Body of pancreas (tissue), 2 donors: ENCODE measurements around a stretch of chr5.

DNA sequence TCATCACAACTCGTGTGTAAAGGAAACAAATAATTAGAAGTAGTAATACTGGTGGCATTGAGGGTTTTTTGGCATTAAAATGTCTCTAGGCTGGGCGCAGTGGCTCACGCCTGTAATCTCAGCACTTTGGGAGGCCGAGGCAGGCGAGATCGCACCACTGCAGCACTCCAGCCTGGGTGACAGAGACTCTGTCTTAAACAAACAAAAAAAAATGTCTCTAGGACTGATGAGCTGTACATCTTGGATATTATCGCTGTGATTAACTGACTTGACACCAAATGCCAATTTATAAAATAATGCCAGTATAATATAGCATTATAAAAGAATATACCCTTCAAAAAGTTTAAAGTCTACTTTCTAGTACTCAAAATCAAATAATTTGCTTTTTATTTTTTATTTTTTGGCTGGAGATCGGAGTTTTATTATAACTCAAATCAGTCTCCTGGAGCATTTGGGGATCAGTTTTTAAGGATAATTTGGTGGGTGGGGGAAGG is 7.7 kb upstream of the NIPBL start:
- PRO-cap: no peak
- RAMPAGE, long total RNA, 2 experiments: no peak in any of the 2 experiments

DNA sequence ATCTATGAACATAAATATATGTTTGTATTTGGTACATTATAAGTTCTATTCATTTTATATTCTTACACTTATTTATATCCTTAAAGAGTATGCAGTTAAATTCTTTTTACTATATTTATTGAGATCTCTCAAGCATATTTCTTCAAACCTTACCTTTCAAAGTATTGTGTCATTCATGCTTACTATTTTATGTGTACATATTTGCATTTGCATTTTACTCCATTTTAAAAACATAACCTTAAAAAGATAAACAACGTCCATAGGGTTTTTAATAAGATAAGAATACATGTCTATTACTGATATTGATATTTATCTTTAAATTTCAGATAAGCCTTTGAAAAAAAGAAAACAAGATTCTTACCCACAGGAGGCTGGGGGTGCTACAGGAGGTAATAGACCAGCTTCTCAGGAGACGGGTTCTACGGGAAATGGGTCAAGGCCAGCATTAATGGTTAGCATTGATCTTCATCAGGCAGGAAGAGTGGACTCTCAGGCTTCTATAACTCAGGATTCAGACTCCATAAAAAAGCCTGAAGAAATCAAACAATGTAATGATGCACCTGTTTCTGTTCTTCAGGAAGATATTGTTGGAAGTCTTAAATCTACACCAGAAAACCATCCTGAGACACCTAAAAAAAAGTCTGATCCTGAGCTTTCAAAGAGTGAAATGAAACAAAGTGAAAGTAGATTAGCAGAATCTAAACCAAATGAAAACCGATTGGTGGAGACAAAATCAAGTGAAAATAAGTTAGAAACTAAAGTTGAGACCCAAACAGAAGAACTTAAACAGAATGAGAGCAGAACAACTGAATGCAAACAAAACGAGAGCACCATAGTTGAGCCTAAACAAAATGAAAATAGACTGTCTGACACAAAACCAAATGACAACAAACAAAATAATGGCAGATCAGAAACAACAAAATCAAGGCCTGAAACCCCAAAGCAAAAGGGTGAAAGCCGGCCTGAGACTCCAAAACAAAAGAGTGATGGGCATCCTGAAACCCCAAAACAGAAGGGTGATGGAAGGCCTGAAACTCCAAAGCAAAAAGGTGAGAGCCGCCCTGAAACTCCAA is 108.1 kb downstream of the NIPBL start:
- PRO-cap: no peak
- RAMPAGE, long total RNA, 2 experiments: start-site peak on the plus strand in 1 of 2 experiments, centred at position 769 of the sequence, 38 reads per replicate

DNA sequence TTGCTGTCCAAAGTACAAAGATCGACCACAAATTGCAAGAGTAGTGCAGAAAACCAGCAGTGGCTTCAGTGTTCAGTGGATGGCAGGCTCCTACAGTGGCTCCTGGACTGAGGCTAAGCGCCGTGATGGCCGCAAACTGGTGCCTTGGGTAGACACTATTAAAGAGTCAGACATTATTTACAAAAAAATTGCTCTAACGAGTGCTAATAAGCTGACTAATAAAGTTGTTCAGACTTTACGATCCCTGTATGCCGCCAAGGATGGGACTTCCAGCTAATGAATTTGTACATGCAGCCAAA is 184.6 kb downstream of the CPLANE1 start:
- PRO-cap: no peak
- RAMPAGE, long total RNA, 2 experiments: no peak in any of the 2 experiments

- PRO-cap: no peak
- RAMPAGE, long total RNA, 2 experiments: no peak in any of the 2 experiments
These were observed 21.8 kb downstream of the CPLANE1 start for GRCh38 chr5:37227196-37227858.

DNA sequence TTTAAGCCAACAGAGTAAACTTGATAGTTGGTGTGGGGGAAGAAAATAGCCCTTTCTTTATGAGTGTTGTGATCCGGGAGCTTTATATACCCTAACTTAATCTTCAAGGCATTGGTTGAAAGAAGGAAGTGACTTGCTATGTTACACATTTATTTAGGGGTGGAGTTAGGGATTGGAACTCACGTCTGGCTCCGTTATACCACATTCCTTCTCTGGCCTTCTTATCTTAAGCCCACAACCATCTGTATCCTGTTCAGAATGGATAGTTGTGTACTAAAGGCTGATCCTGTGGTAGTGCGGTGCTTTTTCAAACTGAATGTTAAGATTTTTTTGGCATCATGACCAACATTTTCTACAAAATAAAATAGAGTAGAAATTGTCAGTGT is 174.0 kb downstream of the WDR70 start:
- PRO-cap: no peak
- RAMPAGE, long total RNA, 2 experiments: no peak in any of the 2 experiments

GRCh38 chr5:37689819-37690515 is 149.9 kb downstream of the GDNF start:
- PRO-cap: no peak
- RAMPAGE, long total RNA, 2 experiments: no peak in any of the 2 experiments

- PRO-cap: no peak
- RAMPAGE, long total RNA, 2 experiments: no peak in any of the 2 experiments
These were observed 6.0 kb downstream of the GDNF start for GRCh38 chr5:37833802-37834368.

DNA sequence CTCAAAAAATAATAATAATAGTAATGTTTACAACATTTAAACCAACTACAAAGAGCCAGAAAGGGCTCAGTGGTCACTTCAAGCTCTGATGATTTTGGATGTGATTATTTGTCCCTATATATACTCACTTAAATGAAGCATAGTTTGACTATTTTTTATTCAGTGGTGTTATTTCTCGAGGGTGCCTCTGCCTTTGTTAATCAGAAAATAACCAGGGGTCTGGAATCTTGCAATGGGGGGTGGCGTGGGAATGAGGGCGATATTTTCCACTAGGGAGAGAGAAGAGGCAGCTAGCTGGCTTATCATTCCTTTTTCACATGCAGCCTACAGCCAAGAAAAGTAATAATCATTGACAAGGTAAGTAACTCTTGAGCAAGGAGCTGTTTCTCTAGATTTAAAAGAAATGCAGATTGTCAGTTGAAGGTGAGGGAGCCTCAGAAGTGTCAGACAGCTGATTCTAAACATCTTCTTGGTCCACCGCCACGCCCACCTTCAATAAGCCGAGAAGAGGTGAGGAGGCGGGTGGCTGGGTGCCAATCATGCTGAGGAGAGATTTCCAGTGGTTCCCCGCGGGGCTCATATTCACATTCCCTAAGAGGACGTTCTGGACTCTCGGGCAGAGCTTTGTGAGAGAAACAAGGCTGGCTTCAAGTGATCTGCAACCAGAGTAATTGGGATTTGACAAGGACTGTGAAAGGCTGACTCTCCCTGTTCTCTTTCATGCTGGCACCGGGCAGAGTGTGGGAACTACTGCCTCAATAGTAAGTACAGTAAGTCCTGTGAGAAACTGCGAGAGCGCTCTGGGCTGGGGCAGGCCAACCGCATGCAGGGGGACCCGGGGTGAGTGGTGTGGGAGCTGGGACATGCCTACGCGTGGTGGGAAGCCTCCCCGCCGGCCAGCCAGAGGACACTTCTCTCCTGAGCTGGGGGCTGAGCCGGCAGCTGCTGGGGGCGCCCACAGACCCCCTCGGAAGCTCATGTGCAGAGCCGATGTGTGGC is 111.2 kb downstream of the LIFR start:
- PRO-cap: no peak
- RAMPAGE, long total RNA, 2 experiments: start-site peak on the plus strand in 1 of 2 experiments, centred at position 617 of the sequence, 86 reads per replicate

DNA sequence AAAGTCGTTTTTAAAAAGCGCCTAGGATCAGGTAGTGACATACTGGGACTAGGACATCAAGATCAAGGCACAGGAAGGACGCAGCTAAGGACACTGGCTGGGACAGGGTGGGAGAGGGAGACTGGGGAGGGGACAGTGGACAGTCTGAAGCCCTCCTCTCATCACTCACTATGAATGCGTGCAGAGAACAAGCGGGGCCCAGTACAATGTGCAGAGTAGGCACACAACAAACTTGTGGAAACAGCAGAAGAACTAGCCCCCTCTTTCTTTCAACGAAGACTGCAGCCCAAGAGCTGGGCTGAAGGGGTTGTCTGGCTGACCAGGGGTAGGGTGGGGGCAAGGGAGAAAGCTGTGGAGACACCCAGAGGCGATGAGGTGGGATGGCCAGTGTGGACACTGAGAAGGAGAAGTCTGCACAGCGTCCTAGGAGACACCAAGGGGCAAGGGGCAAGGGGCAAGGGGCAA is 62.4 kb downstream of the LIFR start:
- PRO-cap: no peak
- RAMPAGE, long total RNA, 2 experiments: no peak in any of the 2 experiments

- PRO-cap: no peak
- RAMPAGE, long total RNA, 2 experiments: no peak in any of the 2 experiments
These were observed 8.1 kb downstream of the LIFR start for GRCh38 chr5:38548329-38548861.

DNA sequence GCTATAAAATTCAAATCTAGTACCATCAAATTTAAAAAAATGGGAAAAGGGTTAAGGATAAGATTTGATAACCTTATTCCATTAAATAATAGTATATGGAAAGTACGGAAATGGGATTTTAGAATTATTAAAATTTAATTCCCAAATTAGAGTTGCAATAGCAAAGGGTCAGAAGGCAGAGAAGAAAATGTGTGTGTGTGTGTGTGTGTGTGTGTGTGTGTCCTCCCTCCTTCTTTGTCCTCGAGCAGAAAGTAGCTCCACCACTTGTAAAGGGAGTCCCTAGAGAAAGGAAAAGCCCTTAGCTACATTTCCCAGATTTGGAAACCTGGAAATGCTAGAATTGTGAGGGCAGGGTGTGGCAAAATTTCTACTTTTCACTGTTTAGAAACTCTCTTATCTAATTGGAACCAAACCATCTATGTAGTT is 33.1 kb upstream of the LIFR start:
- PRO-cap: no peak
- RAMPAGE, long total RNA, 2 experiments: no peak in any of the 2 experiments

DNA sequence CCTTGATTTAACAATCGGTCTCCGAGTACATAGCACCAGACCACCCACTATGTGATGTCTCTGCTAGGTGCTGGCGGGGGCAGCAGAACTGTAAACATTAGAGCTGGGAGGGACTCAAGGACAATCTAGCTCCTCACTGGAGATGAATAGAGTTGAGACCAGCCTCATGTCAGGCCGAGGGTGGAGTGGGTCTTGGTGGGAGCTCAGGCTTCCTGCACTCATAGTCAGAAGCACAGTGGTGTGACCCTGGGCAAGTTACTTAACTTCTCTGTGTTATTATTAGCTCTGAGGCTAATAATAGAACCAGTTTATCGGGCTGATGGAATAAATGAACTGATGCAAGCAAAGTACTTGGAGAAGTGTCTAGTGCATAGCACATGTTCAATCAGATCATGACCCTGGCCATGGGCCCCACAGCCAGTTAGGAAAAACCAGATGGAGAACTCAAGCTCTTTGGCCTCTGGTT is 45.4 kb upstream of the OSMR start:
- PRO-cap: no peak
- RAMPAGE, long total RNA, 2 experiments: no peak in any of the 2 experiments

GRCh38 chr5:38887629-38888475 is 42.0 kb downstream of the OSMR start:
- PRO-cap: no peak
- RAMPAGE, long total RNA, 2 experiments: no peak in any of the 2 experiments

DNA sequence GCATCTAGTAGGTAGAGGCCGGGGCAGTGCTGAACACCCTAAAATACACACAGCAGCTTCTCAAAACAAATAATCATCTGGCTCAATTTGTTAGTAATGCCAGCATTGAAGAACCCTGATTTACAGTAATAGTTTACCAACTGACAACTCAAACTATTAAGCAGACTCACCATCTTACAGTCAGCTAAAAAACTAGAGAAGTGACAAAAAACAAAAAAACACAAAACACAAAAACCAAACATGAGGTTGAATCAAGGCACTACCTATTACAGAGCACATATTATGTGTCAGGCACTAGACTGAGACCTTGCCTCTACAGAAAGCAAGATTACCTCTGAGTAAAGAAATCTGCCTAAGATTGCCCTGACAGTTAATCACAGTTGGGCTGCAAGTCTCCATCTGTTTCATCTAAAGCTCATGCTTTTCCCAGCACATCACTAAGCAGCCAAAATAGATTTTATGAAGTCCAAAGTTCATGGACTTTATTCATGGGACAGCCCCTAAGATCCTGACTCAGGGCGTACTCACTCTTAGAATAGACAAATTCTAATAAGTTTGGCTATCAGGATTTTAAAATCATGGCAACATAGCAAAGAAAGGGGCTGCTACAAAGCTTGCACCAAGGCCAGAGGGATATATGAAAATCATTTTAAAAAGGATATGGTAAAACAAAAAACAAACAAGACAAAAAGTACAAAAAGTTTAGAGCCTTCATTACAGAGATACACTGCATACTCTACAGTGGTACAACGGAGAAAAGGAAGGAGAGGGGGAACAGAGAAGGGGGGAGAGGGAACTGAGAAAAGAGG is 58.4 kb downstream of the RICTOR start:
- PRO-cap: no peak
- RAMPAGE, long total RNA, 2 experiments: no peak in any of the 2 experiments

GRCh38 chr5:39068809-39069515 is 5.2 kb downstream of the RICTOR start:
- PRO-cap: no peak
- RAMPAGE, long total RNA, 2 experiments: no peak in any of the 2 experiments

- PRO-cap: no peak
- RAMPAGE, long total RNA, 2 experiments: no peak in any of the 2 experiments
These were observed 63.4 kb upstream of the RICTOR start for GRCh38 chr5:39137530-39138100.

DNA sequence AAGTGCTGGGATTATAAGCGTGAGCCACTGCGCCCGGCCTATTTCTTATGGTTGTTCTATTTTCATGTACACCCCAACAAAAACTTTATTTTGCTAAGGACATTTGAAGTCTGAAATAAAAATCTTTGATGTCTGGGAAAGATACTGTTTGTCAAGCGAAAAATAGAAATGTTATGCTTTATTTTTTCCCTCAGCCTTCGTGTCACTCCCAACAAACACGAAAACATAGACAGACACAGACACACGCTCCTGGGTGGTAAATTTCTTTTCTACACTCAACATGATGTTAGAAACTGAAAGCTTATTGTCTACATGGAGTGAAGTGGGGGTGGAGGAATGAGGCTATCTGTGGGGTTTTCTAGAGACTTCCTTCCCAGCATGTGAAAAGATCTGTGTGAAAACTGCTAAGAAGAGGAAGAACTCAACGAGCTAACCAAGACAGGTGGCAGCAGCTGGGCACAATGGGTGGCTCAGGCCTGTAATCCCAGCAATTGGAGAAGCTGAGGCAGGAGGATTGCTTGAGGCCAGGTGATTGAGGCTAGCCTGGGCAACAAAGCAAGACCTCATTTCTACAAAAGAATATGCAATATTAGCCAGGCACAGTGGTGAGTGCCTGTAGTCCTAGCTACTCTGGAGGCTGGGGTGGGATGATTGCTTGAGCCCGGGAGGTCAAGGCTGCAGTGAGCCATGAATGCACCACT is 7.6 kb downstream of the FYB1 start:
- PRO-cap: no peak
- RAMPAGE, long total RNA, 2 experiments: no peak in any of the 2 experiments

DNA sequence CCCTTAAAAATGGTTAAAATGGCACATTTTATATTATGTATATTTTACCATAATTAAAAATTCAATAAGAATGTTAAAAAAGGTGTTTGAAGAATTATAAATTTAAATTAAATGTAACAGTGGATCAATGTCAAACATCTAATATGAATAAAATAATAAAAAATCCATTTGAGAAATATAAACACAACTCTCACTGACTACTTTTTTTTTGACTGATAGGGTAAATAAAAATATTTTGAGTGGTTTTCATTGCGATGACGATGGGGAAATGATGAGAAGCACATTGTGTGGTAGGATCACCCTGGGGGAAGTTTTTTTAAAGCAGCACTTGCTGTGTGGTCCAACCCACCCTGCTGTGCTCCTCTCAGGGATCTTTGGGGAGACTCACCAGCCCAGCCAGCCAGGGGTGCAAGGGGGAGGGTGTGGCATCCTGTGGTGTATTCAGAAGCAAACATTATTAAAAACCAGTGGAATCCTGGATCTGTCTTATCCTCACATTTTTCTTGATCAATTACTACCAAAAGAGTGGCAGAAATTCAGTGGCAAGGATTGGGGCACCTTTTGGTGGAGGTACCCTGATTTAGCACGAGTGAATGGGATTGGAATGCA is 4.1 kb downstream of the FYB1 start:
- PRO-cap: no peak
- RAMPAGE, long total RNA, 2 experiments: no peak in any of the 2 experiments

DNA sequence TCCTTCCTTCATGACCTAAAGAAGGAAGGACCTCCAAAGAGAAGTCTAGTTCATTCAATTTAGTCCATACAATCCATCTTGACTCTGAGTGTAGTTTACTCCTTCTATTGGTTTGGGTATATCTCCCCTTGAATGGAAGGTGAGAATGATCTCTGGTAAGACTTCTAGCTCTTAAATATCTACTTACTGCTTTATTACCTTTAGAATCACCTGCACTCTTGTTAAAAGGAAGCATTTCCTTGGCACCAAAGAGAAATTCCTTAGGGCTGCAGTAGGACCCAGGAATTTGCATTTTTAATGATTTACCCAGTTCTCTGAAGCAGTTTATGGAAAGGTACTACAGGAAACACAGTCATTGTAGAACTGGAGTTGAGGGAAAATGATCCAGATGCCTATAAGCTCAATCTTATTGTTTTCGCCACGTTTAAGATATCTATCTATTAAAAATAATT is 9.4 kb upstream of the C9 start:
- PRO-cap: unidirectional peak, plus-strand start at position 364 of the sequence
- RAMPAGE, long total RNA, 2 experiments: no peak in any of the 2 experiments

GRCh38 chr5:39448521-39448950 is 23.8 kb upstream of the DAB2 start:
- PRO-cap: no peak
- RAMPAGE, long total RNA, 2 experiments: no peak in any of the 2 experiments